ENCODE data around the genes RHBDF1, HBA1 and WFIKKN1.

GRCh38 chr16:72348-73359 lies at the start of gene RHBDF1:
TSS of gene RHBDF1 (minus strand) at chr16:72631.
- PRO-cap = unidirectional peak, minus-strand start at chr16:72629

GRCh38 chr16:176403-176702 lies at the start of gene HBA1:
TSS of gene HBA1 (plus strand) at chr16:176680.
- PRO-cap = no peak

GRCh38 chr16:253742-254194 lies 19.1 kb downstream of the FAM234A start:
- PRO-cap = no peak

DNA sequence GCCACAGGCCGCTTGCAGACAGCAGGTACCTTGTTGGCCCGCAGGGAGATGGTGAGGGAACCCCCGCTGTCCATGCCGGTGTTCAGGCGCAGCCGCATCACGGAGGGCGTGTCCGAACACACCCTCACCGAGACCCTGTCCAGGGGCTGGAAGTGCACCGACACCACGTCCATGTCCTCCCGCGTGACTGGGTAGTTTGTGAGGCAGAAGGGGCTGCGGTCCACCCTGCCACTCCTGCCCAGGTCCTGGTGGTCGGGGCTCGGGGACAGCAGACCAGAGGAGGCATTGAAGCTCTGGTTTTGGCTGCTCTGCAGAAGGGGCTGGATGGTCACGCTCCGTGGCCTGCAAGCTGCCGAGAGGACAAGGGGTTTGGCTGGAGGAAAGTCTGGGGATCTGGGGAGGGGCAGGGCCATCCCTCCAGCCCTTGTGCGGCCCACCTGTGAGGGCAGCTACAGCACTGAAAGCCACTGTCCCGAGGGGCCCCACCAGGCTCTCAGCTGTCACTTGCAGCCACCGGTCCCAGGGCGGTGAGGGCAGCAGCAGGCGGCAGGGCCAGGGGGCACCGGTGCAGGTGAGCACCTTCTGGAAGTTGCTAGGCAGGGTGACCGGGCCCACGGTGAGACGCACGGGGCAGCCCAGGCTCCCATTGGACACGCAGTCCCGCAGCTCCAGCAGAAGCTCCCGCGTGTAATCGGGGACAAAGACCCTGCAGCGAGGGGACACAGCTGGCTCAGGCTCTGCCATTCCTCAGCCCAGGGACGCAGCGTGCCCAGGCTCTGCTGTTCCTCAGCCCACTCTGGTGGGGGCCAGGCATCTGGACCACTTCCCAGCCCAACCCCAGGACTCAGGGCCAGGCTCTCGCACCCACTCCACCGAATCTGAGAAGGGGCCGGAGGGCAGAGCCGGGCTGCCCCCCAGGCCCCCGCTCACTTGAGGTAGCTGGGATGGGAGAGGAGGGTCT lies 5.4 kb downstream of the PGAP6 start:
- PRO-cap = no peak

DNA sequence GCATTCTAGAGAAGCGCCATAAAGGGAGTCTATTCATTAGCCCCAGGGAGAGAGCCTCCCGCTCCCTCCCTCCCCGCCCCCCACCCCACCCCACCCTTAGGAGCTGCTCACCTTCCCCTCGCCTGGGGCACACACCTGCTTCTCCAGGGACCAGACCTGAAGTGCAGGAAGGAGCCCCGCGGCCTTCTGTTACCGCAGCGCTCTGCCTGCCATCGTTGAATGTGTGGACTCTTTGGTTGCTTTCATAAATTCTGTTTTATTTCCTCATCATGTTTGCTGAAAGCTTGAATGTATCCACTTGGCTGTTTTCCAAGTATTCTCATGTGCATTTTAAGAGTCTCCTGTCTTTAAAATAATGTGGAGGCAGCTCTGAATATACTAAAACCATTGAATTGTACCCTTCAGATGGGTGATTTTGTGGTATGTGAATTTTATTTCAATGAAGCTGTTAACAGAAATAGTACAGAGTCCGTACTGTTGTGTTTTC lies 25.4 kb downstream of the RAB11FIP3 start:
- PRO-cap = no peak

DNA sequence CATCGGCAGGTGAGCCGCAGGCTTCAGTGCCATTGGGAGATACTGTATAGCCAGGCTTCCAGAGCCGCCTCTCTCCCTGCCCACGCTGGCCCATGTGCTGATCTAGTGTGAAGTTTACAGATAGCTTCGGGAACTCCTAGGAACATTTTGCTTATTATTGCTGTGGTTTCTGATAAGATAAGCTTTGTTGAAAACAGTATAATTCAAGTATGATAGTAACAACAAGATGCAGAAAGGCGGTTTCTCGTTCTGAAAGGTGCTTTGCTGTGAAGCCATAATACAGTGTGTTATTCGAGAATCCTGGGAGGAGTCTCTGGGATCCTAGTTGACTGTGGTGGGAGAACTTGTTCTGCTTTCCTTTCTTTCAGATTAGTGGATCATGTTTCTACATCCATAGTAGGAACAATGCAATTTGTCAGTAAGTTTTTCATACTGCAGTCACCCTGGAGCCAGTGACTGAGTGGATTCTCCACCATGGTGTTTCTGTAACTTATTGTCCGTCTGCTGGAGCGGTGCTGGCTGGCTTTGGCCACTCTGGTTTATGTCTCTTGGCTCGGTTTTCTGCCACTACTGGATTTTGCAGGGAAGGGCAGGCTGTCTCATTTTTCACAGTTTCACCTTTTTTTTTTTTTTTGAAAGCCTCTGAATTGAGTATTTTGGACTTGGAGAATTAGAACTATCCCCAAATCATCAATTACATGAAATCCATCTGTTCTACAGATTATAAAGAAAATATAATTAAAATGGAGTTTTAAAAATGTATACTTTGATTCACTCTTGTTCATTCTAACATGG lies 31.6 kb downstream of the RAB11FIP3 start:
- PRO-cap = no peak

DNA sequence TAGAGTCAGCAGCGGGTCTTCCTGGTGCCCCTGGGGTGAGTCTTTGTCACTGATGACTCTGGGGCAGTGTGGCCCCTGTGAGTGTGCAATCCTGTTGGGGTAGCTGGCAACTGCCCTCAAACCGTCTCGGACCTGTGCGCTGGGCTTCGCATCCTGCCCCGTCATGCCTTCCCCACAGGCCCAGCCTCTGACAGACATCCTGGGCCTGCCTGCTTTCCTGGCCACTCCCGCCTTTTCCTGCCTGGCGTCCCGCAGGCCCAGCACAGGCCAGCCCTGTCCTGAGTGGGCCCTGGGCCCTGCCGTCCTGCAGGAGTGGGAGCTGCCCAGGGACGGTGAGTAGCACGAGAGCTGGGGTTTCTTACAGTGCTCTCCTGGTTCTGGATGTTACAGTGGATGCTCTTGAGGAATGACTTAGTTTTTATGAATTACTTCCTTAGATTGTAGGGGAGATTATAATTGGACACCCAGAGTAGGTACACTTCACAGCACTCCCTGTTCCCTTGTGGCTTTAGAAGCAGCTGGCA lies 50.1 kb upstream of the CAPN15 start:
- PRO-cap = no peak

DNA sequence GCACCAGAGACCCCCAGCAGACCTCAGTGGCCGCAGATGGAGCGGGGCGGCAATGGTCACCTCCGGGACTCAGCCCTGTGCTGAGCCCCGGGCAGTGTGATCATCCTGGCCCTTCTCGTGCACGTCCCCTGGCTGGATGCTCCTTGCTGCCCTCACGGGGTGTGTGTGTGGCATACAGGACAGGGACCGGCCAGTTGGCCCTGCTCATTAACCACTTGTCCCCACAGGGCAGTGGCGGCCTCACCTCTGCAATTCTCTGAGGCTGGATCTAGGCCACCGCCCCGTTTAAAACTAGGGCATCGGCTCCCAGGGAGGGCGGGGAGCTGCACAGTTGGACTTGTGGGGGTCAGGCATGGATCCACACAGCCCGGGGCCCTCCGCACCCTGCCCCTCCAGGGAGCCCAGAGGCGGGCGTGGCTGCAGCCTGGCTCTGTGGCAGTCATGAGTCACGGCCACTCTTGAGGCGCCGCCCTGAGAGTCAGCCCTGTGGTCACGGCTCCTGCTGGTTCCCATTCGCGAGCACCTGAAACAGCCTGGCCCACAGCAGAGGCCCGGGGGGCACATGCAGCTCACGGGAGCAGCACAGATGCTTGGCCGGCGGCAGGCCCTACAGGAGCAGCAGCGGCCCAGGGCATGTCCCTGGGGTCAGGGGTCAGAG lies 7.9 kb downstream of the CAPN15 start:
- PRO-cap = unidirectional peak, minus-strand start at position 258 of the sequence

DNA sequence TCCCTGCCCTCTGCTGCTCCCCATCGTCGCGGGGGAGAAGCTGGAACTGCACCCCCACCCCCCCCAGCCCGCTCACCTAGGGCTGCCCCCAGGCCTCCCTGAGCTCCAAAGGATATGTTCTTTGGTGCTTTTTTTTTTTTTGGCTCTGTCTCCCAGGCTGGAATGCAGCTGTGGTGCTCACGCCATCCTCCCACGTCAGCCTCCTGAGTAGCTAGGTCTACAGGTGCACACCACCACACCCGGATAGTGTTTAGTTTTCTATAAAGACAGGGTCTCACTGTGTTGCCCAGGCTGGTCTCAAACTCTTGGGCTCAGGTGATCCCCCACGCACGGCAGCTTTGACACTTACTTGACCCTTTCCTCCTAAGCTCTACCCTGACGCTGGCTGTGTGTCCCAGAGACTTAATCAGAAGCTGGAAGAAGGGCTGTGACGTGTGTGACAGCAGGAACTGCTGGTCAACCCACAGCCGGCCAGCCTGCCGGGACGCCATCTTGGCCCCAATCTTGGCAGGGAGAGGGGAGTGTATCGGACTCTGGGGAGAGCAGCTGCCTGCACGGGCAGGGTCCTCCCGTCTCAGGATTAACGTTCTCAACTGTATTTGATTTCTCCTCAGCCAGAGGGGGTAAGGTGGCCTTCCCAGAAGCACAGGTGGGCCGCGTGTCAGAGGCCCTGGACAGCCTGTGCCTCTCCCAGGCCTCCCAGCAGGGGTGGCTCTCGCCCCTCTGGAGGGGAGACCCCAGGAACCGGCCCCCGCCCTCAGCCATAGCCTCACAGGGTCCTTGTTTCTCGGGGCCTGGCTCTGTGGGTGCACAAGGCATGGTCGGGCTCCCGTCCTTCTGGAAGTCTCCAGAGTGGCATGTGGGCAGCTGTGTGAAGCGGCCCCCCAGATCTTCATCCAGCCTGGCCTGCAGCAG lies 11.6 kb downstream of the CAPN15 start:
- PRO-cap = no peak

GRCh38 chr16:554964-555556 lies 5.1 kb upstream of the PRR35 start:
- PRO-cap = no peak

DNA sequence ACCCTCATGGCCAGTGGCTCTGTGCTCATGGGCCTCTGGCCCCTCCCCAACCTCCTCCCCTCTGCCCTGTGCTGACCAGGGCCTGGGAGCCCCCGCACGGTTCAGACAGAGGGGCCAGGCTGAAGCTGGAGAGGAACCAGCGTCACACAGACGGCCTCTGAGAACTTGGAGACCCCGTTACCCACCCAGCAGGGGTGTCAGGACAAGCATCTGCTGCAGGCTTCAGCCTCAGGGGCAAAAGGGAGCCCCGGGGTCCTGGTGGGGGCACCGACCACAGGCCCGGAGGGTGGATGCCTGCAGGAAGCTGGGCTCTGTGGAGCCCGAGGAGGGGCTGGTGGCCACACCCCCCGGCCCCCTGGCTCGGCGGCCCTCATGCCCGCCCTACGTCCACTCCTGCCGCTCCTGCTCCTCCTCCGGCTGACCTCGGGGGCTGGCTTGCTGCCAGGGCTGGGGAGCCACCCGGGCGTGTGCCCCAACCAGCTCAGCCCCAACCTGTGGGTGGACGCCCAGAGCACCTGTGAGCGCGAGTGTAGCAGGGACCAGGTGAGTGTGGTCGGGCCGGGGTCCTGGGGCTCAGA lies at the start of gene WFIKKN1:
Gene WFIKKN1, plus strand, starts transcription at position 104 of the 578 bp plus-strand sequence.
- PRO-cap = no peak

DNA sequence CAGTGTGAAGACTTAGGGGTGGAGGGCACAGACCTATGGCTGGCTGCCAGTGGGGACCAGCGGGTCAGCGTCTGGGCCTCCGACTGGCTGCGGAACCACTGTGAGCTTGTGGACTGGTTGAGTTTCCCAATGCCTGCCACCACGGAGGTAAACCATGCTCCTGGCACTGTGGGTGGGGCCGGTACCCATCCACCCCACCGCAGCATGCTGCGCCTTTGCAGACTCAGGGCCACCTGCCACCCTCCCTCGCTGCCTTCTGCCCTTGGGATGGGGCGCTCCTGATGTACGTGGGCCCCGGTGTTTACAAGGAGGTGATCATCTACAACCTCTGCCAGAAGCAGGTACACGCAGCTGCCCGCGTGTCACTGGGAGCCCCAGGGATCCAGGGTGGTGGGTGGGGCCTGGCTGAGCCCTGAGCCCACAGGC lies 1.5 kb upstream of the RHOT2 start:
- PRO-cap = no peak

DNA sequence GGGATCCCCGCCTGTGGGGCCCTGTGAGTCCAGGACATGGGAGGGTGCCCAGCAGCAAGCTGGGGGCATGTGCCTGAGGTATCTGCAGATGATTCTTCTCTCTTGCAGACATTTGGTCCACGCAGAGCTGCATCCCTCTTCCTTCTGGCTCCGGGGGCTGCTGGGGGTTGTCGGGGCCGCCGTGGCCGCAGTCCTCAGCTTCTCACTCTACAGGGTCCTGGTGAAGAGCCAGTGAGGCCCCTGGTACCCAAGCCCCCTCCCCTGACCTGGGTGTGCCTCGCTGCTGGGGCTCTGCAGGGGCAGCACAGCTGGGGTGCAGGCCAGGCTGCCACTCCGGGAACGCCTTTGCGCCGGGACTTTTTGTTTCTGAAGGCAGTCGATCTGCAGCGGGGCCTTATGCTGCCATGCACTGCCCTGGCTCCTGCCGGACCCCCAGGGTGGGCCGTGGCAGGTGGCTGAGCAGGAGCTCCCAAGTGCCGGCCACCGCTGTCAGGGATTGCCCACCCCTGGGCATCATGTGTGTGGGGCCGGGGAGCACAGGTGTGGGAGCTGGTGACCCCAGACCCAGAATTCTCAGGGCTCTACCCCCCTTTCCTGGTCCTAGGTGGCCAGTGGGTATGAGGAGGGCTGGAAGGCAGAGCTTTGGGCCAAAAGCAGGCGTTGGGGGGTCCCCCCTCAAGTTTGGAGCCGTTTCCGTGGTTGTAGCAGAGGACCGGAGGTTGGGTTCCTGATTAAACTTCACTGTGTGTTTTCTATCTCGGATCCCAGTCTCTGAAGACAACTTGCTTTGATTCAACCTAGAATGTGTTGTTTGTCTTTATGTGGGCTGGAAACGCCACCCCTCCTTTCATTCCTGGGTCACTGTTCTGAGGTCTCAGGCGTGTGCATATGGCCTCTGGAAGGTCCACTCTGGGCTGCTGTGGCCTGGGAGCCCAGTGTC lies 1.8 kb upstream of the RHBDL1 start:
- PRO-cap = no peak

- PRO-cap = no peak
Observed at GRCh38 chr16:693624-694701, 3.8 kb upstream of the WDR24 start.

- PRO-cap = no peak
Observed at GRCh38 chr16:728111-728644, 1.3 kb downstream of the HAGHL start.

DNA sequence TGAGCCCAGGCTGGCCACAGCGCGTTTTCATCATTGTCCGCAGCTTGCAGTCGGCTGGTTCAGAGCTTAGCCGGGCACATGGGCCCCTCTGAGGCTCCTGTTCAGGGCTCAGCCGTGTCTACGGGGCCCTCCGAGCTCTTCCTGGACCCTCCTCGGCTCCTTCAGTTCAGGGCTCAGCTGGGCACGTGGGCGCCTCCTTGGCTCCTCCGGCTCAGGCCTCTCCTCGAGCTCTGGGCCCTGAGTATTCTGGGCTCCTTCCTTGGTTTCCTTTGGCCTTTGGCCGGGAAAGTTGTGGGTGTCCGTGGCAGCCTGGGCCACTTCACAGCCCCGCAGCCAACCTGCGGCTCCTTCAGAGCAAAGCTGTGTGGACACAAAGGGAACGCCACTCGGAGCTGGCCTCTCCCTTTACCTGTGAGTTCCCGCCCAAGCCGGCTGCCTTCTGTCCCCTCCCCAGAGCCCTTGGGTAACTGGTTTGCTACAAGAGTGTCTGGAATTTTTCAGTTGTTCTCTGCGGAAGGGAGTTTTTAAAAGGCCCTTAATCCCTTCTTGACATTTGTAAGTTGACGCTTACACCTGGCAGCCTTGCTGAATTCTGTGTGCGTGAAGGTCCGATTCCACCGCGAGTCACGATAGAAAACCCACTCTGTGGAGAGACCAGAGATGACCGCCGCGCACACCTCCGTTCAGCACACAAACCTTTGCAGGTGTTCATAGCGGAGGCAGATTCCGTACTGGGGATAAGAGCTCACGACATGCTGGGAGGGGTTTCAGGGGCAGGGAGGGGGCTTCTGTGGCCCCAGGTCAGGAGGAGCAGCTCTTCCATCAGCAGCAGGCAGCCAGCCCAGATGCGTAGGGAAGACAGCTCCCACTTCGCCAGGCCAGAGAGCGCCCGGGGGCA lies 993 bp upstream of the MSLN start:
- PRO-cap = no peak

GRCh38 chr16:782468-783313 lies 5.5 kb downstream of the RPUSD1 start:
- PRO-cap = no peak

- PRO-cap = no peak
Observed at GRCh38 chr16:969881-970376, 855 bp downstream of the LMF1 start.

DNA sequence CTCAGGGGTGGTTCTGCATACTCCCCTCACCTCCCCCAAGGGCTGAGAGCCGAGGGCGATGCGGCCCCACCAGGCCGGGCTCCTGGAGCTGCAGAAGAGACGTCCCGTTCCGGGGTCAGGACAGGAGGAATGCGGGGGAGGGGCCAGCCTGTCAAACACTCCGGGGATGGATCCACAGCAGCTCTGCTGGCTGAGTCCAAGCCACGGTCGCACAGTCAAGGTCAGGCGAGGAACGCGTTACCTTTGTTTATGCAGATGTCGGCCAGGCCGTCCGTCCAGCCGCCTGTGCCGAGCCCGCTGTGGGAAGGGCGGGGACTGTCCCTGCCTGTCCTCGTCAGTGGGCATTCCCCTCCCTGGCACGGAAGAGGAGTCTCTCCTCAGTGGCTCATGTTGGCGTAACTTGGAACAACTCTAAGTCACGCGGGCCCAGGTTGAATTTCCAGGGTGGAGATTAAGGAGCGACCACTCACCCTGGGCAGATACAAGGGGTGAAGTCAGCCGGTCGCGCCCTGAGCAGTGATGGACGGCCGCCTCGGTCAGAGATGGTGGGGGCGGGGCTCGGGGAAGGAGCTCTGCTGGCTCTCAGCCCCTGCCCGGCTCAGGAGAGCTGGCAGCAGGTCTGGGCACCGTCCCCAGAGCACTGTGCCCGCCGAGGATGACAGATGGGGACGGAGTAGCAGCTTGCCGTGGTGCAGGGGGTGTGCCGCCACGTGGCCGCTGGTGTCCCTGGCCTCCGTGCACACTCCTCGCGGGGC lies 7.2 kb downstream of the CACNA1H start:
- PRO-cap = no peak

DNA sequence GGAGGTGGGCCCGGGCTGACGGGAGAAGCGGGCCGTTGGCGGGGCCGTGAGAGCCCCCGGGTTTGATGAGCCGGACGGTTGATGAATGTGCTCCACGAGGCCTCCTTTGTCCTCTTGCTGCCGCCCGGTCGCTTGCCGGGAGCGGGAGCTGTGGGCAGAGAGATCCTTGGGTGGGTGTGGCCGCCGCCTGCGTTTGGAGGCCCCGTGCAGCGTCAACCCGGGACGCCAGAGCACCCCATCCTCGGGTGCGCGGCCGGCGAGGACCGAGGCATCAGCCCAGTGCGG lies 7.7 kb downstream of the CACNA1H start:
- PRO-cap = no peak

All from left lobe of liver (tissue), 1 donor.